Islet of Langerhans (tissue), 1 donor: Measurements from ENCODE around the gene B4GALT4.

DNA sequence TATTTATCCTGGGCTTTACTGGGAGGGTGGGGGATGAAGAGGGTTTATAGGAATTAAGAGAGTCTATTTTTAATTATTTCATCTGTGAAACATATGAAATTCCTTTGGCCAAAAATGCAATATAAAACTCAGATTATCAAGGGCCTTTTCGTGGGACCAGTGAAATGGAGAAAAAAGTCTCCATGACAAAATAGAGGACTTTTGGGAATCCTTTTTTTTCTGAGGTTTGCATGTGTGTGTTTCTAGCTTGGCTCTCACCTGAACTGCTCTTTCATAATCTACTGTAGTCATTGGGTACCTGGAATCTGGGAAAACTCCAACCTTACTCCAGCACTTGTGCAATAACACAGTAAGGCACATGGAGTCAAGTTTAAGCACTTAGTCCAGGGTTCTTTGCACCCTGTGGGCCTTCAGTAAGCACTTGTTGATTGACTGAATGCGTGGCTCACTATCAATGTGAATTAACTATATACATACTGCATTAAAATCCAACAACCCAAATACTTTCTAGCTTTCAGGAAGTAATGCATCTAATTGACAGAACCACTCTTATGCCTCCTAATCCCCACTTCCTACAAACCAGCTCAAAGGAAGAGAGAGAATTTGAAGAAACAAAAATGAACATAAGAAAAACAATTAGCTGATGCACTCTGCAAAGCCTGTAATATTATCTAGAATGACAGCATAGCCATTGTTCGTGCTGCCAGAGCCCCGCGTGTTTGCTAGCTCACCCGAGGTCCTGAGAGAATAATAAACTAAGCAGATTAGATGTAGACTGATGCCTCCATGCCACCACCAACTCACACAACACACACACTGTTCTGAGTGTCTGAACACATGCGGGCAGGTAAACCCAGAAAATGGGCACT lies 299.4 kb downstream of the ZBTB20 start:
- RRBS = no CpG with 5 or more reads among the region's 7 CpGs

GRCh38 chr3:114872458-114873091 lies 274.5 kb downstream of the ZBTB20 start:
- RRBS = no CpG with 5 or more reads among the region's 2 CpGs

- RRBS = no CpG with 5 or more reads among the region's 4 CpGs
These were observed 247.7 kb downstream of the ZBTB20 start for GRCh38 chr3:114899226-114899972.

- RRBS = no CpG with 5 or more reads among the region's 5 CpGs
These were observed 47.0 kb downstream of the ZBTB20 start for GRCh38 chr3:115100010-115100605.

- RRBS = no CpG with 5 or more reads among the region's 1 CpG
These were observed 1.5 kb upstream of the ZBTB20 start for GRCh38 chr3:115148606-115148930.

DNA sequence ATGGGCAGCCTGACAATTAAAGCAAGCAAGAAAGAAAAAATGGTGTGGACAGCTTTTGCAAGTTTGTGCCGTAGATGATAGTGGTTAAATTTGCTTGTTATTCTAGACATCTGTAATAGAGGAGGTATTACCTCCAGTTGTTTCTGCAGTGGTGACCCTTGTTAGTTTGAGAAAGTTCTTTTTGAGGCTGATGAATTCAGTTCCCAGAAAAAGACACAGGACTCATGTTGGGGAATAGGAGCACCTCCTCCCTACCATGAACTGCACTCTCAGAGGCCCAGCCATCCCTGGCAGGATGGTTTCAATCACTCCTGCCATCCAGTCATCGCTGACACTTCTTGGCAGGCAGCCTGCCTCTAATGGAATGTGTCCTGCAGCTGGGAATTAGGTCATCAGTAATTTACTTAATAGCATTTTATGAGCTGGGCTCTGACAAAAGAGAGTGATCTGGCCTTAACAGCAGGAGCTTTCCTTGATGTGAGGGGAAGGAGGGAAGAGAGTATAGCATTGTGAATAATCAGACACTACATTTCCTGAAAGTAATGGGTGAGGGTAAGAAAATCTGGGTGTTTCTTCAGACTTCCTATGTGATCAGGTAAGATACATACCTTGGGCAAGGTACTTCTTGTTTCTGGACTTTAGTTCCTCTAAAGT lies 104.9 kb upstream of the GAP43 start:
- RRBS = no CpG with 5 or more reads among the region's 2 CpGs

DNA sequence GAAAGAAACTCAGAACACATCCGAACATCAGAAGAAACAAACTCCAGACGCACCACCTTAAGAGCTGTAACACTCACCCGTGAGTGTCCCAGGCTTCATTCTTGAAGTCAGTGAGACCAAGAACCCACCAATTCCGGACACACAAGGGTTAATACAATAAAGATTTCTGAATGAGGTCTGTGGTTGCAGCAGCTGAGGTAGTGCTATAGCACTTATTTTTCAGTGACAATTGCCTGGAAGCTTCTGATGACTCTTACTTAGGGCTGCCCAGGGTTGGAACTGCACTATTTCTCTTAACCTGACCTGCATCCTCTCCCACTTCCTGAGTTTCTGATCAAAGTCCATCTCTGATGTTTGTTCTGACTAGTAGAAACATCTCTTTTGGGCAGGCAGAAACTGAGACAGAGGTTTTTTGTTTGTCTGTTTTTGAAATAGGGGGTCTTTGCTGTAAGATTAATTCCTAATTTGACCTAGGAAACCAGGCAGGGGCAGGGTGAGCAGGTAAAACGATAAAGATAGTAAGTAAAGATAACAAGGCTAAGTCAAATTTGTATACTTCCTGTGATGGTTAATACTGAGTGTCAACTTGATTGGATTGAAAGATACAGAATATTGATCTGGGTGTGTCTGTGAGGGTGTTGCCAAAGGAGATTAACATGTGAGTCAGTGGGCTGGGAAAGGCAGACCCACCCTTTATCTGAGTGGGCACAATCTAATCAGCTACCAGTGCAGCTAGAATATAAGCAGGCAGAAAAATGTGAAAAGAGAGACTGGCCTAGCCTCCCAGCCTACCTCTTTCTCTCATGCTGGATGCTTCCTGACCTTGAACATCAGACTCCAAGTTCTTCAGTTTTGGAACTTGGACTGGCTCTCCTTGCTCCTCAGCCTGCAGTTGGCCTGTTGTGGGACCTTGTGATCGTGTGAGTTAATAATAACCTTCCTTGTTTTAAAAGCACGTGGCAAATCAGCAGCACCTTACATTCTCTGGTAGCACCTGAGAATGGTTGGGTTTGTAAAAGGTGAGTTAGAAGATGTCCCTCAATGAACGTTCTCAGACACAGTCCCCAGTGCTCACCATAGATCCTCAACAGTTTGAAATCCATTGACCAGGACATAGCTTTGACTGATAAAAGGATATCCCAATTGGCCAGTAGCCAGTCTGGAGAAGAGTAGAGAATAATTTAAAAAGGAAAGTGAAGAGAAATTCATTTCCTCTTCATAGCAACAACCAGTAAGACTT lies 169.3 kb downstream of the GAP43 start:
- RRBS = no CpG with 5 or more reads among the region's 8 CpGs

DNA sequence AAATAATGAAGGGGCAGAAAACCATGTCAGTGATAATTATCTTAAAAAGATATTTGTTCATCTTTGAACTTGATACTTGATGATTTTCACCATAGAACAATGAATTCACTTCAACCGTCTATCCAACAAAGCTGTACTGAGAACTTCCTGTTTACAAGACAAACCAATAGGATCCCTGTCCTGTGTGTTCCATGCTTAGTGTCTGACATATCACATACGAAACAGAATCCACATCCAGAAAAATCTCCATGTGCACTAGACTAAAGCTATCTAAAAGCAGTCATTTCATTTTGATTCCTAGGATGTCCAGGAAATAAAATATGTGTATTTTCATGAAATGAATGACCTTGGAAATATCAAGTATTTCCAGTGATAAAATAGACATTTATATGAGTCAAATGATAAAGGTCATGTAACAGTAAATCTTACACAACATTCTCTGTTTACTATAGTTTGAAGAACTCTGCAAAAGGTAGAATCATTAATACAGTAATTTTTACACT lies 507.0 kb upstream of the LSAMP start:
- RRBS = no CpG with 5 or more reads among the region's 2 CpGs

DNA sequence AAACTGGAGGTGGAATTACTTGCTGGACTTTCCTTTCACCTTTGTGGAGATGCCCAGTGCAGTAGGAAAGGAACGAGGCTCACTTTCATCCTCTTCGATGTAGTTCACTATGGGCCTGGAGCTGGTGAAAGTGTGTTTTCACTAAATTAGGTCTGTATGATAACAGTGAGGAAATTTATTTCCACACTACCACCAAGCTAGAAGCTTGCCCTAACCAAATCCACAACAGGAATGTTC lies 1036.3 kb upstream of the LSAMP start:
- RRBS = no CpG with 5 or more reads among the region's 2 CpGs

- RRBS = 4% methylated on average over 57 of the region's 88 CpGs
These were observed at the start of gene B4GALT4 for GRCh38 chr3:119239920-119241181. TSS of gene B4GALT4 (minus strand) at chr3:119240878.

GRCh38 chr3:119241309-119241823 lies 688 bp upstream of the B4GALT4 start:
- RRBS = no CpG with 5 or more reads among the region's 4 CpGs

DNA sequence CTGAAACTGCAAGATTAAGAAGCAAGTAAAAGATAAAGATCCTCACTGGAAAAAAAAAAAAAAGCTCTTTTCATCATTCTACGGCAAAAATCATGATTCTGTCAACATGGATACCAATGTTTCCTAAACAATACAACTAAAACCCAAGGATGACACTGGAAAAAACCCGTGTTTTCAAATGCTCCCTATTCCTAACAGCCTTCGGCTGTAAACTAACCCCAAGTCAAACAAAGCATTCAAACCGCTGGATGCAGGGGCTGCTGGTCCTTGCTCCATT lies 632 bp downstream of the TMEM39A start:
- RRBS = no CpG with 5 or more reads among the region's 4 CpGs

DNA sequence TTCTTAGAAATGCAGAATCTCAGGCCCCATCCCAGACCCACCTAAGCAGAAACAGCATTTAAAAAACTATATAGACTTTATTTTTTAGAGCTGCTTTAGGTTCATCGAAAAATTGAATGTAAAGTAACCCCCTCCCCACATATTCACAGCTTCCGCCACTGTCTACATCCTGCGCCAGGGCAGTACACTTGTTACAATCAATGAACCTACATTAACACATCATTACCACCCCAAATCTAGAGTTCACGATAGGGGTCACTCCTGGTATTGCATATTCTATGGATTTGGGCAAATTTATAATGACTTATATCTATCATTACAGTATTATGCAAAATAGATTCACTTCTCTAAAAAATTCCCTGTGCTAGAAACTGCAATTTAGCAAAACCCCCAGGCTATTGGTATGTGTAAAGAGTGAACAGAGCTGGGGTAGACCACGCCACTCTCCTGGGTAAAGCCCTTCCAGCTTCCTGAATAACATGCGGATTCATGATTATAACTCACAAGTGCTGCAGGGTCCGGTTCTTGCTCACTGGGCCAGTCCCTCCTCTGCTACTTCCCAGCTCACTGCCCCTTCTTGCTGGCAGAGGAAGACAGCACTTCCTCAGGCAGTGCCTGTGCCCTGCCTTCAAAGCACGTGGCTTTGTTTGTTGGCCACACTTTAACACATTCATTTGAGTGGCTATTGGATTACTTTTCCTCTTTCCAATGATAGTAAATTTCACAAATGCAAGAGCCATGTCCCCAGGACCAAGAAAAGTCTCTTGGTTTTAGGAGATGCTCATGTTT lies 4.2 kb downstream of the CD80 start:
- RRBS = no CpG with 5 or more reads among the region's 8 CpGs

GRCh38 chr3:119580112-119580447 lies 788 bp downstream of the ADPRH start:
- RRBS = no CpG with 5 or more reads among the region's 10 CpGs

DNA sequence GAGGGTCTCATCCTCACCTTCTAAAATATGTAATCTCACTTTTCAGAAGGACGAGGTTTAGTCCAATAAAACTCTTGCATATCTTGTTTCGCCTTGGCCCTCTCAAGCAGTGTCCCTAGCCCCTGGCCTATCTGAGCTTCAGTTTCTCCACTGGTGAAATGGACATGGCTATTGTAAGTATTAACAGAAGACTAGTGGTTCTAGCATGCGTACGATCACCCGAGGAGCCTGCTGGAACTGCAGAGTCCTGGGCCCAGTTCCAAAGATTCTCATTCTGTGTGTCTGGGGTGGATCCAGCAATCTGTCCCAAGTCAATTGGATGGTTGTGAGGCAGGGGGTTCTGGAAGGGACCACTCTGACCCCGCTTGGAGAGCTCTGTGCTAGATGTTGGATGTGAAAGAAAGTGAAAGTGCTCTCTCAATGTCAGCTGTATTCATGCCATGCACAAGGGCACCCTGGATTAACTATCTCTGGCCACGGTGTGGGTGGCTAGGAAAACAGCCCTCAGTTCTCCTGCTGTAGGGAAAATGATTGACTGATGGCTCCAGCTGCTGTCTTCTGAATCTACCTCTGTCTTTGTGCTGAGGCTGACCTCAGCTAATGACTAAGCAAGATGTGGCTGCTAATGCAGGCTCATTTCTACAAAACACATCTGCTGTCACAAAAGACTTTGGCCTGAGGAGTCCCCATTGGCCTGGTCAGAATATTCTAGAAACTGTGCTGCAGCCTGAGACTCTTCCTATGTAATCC lies 1.9 kb upstream of the PLA1A start:
- RRBS = no CpG with 5 or more reads among the region's 7 CpGs

GRCh38 chr3:119655672-119656067 lies 4.7 kb downstream of the POPDC2 start:
- RRBS = no CpG with 5 or more reads among the region's 6 CpGs

DNA sequence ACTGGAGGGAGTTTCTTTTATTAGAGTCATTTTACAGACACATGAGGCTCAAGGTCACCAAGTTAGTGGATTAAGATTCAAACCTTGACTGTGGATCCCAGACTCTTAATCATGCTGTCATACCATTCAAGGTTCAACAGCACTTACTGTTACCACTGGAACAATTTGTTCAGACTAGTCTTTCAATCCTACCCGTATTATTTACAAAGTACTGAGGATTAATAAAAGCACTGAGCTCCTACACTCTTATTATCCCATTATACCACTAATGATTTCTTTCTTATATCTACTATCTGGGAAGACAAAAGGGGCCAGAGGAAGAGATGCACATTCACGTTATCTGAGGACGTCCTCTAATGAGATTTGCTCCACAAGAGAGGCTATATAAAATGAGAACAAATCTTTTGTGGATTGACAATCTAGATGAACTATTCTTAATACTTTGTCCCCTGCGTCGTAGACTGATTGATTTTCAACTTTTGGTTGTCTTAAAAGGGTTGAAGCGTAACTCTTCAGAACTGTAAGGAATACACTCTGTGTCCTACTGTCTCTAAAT lies 1.0 kb downstream of the COX17 start:
- RRBS = no CpG with 5 or more reads among the region's 6 CpGs

DNA sequence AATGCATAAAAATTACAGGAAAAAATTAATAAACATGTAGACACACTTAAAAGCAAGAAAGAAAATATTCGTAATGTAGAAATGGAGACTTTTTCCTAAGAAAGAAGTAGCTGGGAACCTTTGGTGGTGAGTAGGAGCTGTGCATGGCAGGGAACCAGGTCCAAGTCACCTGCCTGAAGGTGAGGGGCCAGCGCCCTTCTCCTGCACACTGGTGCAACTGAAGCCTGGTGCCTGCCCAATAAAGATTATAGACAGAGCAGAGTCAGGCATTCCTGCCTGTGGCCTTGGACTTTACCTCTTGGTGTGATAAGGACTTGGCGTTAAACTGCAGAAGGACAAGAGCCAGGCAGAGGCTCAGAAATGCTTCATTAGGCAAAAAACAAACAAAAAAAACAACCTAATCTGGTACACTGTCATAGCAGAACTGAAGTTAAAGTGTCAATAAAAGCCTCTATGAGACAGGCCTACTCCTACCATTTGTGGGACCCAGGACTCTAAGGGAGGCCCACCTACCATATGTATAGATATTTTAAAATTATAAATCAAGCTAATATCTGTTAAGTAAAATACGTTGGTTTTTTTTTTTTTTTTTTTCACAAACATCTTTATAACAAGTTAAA lies 14.3 kb downstream of the CFAP91 start:
- RRBS = no CpG with 5 or more reads among the region's 4 CpGs

- RRBS = 3% methylated on average over 14 of the region's 39 CpGs
These were observed 28.1 kb downstream of the NR1I2 start for GRCh38 chr3:119809958-119810476.

- RRBS = no CpG with 5 or more reads among the region's 69 CpGs
These were observed 725 bp upstream of the GSK3B start for GRCh38 chr3:120094736-120095607.